Mesenchymal stem cell of adipose (primary cell): ENCODE measurements around the genes NCOR2, UBC and TMEM132B.

DNA sequence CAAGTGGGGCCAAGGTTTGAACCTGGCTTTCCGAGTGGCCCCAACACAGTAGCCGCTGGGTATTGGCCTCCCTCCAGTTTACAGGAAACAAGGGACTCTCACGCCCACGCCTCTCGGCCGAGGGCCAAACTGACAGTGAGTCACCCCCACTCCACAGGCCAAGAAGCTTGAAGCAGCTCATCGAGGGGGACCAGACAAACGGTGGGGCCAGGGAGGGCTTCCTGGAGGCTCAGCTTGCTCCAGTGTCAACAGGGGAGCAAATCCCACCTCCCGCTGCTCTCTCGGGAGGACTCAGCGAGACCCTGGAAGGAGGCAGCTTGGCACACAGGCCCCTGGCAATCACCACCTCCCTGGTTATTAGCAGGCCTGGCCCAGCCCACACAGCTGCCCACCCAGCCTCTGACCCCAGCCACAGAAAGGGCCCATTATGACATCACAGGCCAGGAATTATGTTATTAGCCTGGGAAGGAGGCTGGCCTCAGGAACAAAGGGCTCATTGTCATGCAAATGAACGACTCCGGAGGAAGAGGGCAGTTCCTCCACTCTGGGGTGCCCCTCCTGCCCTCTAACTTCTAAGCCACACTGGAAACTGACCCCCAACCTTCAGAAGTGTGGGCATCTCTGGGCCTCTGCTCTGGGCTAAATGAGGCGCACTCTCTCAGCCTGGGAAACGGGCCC is 54.5 kb downstream of the NCOR2 start:
- CAGE, long polyA plus RNA: no peak

DNA sequence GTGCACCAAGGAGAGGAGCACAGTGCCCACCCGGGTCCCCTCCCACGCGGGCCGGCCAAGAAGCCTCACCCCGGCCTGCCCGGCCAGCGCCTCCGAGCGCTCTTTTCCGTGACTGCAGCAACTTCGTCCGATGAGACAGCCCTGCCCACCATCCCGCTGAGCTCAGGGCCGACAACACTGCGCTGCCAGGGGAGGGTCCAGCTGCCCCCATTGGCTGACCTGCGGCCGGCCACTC is 49.8 kb downstream of the NCOR2 start:
- CAGE, long polyA plus RNA: no peak

- CAGE, long polyA plus RNA: no peak
These were observed 23.3 kb downstream of the NCOR2 start for GRCh38 chr12:124543811-124544911.

GRCh38 chr12:124564386-124564885 is 3.0 kb downstream of the NCOR2 start:
- CAGE, long polyA plus RNA: no peak

GRCh38 chr12:124565034-124565611 is 2.3 kb downstream of the NCOR2 start:
- CAGE, long polyA plus RNA: no peak

- CAGE, long polyA plus RNA: no peak
These were observed at the start of gene NCOR2 for GRCh38 chr12:124566947-124567668. NCOR2 (minus strand) TSS chr12:124567612.

GRCh38 chr12:124568250-124569206 is 1.1 kb upstream of the NCOR2 start:
- CAGE, long polyA plus RNA: no peak

DNA sequence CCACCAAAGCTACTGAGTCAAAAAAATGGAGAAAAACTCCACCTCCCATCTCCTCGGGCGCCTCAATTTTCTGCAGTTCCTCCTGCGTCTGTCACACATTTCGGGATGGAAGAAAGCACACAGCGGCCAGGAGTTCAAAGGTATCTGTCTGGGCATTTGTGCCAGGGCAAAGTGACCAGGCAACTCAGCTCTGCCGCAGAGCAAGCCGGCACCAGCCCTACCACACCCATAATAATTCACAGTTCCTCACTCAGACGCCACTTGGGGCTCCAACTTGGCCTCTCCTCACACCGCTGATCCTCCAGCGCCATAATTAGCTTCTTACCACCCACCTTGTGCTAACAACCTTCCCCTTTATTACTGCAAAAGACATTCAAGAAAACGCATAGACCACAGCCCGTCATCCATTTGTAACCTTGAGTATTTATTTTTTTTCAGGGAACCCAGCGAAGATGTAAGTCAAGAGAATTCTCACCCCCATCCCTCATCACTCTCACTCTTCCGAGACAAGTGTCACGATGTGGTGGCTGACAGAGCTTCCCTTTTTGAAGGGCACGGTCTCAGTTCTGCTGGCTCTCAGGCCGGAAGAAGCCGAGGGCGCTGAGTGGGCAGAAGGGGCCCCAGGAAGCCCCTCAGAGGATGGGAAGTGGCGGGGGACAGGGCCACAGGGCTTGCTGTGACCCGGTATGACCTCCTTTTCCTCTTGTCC is 25.2 kb upstream of the NCOR2 start:
- CAGE, long polyA plus RNA: no peak

- CAGE, long polyA plus RNA: no peak
These were observed 117.6 kb upstream of the NCOR2 start for GRCh38 chr12:124684896-124685580.

DNA sequence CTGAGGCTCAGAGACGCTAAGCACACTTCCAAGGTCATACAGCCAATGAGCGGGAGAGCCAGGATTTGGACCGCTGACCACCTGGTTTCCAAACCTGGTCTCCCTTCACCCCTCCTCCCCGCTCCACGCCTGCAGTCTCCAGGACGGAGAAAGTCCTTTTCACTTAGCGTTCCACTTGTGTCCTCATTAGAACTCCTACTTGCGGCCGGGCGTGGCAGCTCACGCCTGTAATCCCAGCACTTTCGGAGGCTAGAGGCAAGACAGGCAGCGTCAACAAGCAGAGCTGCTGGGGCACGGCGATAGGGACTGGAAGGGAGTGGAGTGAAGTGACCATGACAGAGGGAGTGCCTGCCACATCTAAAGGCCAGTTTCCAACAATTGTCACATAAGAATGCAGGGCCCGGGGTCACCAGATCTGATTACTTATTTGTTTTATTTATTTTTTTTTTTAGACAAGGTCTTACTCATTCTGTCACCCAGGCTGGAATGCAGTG is 132.5 kb upstream of the NCOR2 start:
- CAGE, long polyA plus RNA: no peak

GRCh38 chr12:124715343-124716123 is 148.1 kb upstream of the NCOR2 start:
- CAGE, long polyA plus RNA: no peak

DNA sequence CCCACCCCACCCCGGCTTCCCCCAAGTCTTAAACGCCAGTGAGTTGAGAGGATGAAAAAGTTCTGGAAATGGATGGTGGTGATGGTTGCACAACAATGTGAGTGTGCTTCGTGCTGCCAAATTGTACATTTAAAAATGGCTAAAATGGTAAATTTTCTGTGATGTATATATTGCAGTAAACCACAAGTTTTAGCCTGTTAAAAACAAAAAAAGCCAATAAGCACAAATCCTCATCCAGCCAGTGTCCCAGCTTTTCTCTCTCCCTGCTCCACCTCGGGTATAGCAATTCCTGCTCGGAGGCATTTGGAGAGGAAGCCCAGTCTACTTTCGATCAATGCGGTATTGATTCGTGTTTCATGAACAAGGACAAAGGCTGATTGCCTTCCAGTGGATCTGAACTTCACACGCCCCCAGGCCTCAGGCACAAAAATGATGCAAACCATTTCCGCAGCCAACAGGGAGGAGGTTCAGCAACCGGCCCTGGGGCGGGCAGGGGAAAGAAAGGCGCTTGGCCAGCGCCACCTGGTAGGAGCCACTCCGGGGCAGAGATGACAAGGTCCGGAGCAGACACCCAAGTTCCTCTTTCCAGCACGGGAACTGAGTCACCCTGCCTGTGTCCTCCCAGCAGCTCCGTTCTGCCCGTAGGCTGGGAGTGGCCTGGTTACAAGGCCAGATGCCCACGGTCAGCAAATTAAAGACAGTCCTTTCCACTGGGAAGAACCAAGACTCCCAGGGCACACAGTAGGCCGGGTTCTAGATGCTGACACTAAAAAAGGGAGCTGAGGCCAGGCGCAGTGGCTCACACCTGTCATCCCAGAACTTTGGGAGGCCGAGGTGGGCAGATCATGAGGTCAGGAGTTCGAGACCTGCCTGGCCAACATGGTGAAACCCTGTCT is 136.5 kb downstream of the SCARB1 start:
- CAGE, long polyA plus RNA: no peak

GRCh38 chr12:124744597-124745052 is 119.0 kb downstream of the SCARB1 start:
- CAGE, long polyA plus RNA: no peak

DNA sequence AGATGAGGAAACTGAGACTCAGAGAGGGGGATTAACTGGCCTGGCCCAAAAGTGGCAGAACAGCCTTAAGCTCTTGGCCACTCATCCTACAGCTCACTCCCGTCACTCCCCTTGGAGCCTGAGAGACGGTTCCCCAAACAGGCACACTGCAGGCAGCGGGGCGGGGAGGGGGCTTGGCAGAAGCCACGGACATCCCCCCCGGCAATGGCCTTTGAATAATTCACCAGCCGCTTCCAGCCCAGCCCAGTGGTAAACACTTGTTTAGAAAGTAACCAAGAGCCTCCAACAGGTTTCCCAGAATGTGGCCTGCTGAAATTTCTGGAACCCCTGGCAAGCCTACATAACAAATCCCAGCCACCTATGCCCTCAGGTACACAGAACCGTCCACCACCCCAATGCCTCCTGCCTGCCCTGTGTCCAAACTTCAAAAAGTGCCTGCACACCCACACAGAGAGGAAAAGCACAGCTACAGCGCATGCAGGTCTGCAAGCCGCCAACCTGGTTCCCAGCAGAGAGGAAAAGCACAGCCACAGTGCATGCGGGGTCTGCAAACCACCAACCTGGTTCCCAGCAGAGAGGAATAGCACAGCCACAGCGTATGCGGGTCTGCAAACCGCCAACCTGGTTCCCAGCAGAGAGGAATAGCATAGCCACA is 113.7 kb downstream of the SCARB1 start:
- CAGE, long polyA plus RNA: no peak

DNA sequence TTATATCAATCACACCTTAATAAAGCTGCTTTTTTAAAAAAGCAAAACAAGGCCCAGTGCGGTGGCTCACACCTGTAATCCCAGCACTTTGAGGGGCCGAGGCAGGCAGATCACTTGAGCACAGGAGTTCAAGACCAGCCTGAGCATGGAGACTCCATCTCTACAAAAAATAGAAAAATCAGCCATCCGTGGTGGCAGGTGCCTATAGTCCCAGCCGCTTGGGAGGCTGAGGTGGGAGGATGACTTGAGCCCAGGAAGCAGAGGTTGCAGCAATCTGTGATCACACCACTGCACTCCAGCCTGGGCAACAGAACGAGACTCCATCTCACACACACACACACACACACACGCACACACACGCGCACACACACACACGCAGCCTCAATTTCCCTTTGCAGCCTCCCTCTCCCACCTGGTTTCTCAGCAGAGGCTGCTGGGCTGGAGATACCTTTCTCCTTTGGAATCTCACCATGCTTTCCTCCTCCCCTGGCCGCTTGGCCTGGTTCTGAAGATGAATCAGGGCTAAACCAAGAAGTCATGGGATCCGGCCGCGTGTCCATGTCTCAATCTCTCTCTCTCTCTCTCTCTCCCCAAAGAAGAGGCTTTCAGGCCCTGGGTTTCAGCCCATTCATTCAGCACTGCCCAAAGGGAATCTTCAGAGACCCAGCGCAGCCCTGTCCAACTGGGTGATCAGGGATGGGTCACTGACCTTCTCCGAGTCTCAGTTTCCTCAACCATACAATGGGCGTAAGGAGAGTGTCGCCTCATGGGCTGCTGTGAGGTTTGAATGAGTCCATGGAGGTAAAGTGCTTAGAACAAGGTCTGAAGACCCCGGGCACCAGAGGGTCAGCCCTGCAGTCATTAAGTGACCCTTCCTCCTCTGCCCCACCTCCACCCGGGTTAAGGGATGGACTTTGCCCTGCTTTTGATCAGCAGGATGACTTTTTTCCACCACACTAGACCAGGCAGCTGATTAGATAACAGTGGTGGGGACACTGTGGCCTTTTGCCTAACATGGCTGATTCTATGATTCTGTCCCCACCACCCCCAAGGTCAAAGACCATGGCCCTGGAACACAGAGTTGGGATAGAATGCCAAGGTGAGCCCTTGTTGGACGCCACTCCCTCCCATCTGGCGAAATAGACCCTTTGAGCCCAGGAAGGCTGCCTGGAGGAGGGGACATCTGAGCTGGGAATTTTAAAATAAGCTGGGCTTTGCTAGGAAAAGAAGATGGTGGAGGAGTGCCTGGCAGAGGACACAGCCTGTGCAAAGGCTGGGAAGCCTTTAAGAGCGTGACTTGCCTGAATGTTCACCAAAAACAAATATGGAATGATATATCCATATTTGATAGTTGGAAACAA is 42.3 kb downstream of the SCARB1 start:
- CAGE, long polyA plus RNA: no peak

DNA sequence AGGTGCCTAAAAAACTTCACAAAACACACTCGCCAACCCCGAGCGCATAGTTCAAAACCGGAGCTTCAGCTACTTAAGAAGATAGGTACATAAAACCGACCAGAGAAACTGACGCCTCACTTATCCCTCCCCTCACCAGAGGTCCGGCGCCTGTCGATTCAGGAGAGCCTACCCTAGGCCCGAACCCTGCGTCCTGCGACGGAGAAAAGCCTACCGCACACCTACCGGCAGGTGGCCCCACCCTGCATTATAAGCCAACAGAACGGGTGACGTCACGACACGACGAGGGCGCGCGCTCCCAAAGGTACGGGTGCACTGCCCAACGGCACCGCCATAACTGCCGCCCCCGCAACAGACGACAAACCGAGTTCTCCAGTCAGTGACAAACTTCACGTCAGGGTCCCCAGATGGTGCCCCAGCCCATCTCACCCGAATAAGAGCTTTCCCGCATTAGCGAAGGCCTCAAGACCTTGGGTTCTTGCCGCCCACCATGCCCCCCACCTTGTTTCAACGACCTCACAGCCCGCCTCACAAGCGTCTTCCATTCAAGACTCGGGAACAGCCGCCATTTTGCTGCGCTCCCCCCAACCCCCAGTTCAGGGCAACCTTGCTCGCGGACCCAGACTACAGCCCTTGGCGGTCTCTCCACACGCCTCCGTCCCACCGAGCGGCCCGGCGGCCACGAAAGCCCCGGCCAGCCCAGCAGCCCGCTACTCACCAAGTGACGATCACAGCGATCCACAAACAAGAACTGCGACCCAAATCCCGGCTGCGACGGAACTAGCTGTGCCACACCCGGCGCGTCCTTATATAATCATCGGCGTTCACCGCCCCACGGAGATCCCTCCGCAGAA is at the start of gene UBC:
Gene UBC (minus strand): TSS at position 782 of the 854 bp plus-strand sequence.
- CAGE, long polyA plus RNA: no peak

DNA sequence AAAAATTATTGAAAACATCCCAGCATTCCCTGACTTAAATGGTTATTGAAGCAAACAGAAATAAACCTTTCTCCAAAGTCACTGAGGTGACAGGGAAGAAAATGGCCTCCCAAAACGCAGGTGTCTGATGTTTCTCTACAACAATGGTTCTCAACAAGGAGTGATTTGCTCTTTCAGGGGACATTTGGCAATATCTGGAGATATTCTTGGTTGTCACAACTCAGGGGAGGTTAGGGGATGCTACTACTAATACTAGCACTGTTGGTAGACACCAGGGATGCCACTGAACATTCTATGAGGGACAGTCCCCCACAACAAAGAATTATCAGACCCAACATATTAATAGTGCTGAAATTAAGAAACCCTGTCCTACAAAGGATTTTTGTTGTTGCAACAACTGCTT is 2.3 kb upstream of the UBC start:
- CAGE, long polyA plus RNA: no peak

DNA sequence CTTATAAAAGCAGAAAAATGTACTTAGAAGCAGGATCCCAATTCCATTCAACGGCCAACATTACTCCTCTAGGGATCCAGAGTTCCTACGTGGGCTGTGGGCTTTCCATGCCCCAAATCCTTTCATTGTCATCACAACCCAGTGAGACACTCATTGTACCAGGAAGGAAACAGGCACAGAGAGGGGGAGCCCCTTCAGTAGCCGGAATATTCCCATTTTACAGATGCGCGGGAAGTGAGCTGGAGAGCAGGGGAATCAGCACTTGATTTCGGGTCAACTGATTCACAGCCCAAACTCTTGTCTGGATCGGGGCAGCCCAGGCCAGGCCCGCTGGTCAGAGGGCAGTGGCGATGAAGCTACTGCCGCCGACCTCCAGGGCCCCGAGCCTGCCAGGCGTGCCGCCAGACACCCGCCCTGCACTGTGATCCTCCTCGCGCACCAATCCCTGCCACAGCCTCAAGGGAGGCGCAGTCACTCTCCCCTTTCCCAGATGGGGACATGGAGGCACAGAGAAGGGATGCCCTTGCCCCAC is 9.0 kb downstream of the DHX37 start:
- CAGE, long polyA plus RNA: no peak

- CAGE, long polyA plus RNA: no peak
These were observed 57.4 kb upstream of the TMEM132B start for GRCh38 chr12:125128417-125129503.

DNA sequence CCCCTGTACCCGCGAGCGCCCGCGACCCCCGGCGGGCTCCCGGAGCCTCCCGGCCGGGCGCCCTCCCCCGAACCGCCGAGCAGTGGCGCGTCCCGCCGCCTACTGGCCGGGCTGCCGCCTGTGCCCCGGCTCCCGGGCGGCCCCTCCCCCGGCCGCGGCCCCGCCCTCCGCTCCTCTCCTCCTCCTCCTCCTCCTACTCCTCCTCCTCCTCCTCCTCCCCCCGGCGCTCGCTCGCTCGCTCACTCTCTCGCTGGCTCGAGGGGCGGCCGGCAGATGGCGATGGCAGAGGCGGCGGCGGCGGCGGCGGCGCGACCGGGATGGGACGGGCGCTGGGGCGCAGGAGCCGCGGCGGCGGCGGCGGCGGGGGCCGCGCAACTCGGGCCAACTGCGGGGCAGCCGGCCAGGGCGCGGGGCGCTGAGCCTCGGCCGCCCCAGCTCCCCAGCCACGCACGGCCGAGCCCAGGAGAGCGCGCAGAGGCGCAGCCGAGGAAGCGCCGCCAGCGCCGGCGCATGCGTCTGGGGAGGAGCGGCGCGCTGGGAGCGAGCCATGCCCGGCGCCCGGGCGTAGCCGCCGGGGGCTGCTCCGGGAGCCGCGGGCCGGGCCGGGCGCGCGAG is at the start of gene TMEM132B:
Gene TMEM132B (plus strand): TSS at position 242 of the 615 bp plus-strand sequence.
- CAGE, long polyA plus RNA: no peak